Bronchial lymph node (tissue), 1 donor: Measurements from ENCODE around the genes TNFSF4, ANKRD45 and GPR52.

- PRO-cap = bidirectional peak, plus-strand start at chr1:172322510, minus-strand start at chr1:172322392; unidirectional peak, minus-strand start at chr1:172322790
Measured at GRCh38 chr1:172322061-172323045, 98.1 kb upstream of the C1orf105 start.

DNA sequence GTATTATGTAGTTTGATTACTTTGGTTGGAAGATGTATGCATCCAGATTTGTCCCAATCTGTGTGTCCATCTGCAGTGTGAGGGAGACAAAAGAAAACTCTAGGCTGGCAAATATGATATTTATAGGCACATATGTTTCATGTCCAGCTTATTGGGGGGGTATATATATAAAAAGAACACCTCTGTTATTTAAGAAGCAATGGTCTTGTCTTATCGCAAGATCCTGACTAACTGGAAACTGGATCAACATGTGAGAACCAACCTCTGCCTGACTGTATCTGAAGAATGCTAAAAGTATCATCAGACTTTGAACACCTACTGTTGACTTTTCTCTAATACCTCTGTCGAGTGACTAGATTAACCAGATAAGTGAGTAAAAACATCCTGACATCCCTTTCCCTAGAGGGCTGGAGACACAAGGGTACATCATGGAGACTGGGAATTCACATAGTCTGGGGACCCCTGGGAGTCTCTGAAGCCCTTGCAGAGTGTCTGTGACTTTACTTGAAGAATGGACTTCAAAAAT is 26.2 kb upstream of the PIGC start:
- PRO-cap = no peak

DNA sequence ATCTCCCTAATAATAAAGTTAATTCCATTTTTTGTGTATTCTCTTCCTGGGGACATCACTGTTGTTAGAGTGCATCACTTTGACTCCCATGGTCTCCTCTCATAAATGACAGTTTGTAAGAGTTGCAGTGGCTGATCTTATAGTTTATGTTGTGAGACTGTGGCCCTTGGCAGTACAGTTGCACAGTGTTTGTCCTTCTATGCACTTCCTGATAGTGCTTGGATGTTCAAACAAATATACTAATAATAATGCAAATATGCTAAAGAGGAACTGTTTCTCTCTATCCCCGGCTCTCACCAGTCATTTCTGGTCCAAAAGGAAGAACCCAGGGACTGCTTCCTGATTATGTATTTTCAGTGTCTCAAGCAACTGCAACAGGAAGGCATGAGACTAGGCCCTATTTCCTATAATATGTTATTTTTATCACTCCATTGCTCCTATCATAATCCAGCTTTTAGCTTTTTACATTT is 17.1 kb upstream of the SUCO start:
- PRO-cap = bidirectional peak, plus-strand start at position 309 of the sequence, minus-strand start at position 210 of the sequence

DNA sequence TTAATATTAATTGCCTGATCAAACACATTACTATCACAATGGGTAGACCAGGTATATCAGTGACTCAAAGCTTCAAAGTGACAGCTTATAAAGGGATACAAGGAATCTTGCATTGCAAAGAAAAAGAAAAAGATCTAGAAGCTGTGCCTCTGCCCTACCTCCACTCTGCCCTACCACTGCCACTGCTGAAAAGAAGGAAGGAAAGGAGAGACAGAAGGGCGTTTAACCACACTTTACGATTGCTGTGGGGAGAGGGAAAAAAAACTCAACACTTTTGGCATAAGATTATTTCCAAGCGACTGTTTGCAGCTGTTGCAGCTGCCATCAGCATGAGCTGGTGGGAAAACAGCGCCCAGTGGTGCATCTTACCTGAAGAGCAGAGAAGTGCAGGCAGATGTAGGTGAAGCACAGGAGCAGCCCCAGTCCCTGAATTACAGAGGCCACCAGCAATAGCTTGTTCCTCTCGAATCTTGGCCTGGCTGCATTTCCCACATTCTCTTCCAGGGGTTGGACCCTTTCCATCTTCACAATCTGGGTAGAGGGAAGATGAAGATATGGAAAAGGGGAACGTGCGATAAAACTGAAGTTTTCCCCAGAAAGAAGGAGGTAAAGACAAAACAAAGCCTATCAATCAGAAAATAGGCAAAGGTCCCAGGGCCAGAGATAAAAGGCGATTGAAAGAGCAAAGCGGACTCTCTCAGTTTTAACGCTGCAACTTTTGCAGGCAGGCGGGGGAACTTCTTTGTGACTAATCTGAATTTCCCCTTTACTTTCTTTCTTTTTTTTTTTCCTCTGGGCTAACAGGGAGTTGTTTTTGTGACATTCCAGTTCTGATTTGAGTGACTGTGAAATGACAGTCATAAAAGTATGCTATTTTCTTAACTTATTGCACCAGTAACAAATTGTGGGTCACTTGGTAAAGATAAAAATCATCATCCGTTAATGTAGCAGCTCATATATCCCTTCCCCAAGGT is at the start of gene TNFSF4:
Gene TNFSF4, minus strand, starts transcription at position 677 of the 974 bp plus-strand sequence.
- PRO-cap = unidirectional peak, minus-strand start at position 676 of the sequence

DNA sequence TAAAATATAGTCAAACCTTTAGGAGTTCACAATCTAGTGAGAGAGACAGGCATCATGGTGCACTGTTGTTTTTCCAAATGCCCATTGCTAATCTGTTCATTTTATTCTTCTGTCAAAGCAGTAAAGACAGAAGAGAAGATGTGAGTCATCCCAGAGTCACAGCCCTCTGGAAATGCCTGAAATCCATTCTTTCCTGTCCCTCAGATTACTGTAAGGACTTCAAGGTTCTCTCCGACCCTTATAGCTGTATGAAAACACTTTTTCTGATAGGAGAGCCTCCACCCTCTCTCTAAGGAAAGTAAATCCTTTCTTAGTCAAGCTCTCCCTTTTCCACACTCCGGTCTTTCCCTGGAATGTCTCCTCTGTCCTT is 3.6 kb upstream of the PRDX6 start:
- PRO-cap = no peak

GRCh38 chr1:173485266-173485737 is 8.2 kb downstream of the PRDX6 start:
- PRO-cap = no peak

DNA sequence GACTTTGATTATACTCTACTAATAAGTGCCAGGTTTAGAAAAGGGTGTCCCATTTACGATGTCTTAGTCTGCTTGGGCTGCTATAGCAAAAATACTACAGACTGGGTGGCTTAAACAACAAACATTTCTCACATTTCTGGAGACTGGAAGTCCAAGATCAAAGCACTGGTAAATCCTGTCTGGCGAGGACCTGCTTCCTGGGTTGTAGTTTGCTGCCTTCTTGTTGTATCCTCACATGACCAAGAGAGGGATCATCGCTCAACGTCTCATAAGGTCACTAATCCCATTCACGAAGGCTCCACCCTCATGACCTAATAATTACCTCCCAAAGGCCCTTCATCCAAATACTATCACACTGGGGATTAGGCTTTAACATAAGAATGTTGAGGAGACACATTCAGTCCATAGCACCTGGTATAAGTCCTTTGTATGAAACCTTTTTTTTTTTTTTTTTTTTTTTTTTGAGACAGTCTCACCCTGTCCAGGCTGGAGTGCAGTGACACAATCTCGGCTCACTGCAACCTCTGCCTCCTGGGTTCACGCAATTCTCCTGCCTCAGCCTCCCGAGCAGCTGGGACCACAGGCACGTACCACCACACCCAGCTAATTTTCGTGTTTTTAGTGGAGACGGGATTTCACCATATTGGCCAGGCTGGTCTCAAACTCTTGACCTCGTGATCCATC is 12.2 kb downstream of the PRDX6 start:
- PRO-cap = no peak

- PRO-cap = no peak
Measured at GRCh38 chr1:173669170-173669998, at the start of gene ANKRD45. Gene ANKRD45, minus strand, starts transcription at chr1:173669851.

DNA sequence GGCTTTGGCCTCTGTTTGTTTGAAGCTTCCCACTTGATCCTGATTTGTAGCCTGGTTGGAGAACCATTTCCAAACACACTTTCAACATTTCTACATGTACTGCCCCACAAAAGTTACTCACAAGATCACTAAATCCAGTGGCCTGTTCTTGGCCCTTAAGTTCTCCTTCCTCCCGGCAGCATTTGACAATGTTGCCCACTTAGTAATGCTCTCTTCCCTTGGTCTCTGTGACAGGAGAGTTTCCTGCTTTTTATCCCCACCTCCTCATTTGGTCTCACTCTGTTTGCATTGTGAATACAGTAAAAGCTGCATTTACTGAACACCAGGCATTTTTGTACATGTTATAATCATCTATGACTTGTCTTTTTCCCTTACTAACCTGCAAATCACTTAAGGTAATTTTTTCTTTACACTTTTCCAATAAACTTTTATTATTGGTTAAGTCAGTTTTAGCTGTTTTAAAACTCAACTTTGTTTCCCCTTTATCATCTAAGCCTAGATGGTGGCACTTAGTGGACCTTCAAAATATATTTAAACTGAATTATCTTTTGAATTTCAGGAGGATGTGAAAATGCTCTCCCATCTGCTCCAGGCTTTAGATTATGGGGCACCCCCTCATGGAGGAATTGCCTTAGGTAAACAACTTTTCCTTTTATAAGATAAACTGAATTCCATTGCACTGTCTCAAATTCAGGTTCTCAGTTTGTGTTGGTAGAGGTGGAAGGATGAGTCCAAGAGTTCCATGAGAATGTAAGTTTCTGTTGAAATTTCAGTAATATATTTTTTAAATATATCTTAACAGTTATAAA is 11.9 kb upstream of the ZBTB37 start:
- PRO-cap = no peak

GRCh38 chr1:173861666-173862473 is 6.3 kb upstream of the ZBTB37 start:
- PRO-cap = no peak

- PRO-cap = no peak
Measured at GRCh38 chr1:174437202-174437704, 10.5 kb upstream of the GPR52 start.

- PRO-cap = no peak
Measured at GRCh38 chr1:174447787-174448467, at the start of gene GPR52. Gene GPR52, plus strand, starts transcription at chr1:174447964.

DNA sequence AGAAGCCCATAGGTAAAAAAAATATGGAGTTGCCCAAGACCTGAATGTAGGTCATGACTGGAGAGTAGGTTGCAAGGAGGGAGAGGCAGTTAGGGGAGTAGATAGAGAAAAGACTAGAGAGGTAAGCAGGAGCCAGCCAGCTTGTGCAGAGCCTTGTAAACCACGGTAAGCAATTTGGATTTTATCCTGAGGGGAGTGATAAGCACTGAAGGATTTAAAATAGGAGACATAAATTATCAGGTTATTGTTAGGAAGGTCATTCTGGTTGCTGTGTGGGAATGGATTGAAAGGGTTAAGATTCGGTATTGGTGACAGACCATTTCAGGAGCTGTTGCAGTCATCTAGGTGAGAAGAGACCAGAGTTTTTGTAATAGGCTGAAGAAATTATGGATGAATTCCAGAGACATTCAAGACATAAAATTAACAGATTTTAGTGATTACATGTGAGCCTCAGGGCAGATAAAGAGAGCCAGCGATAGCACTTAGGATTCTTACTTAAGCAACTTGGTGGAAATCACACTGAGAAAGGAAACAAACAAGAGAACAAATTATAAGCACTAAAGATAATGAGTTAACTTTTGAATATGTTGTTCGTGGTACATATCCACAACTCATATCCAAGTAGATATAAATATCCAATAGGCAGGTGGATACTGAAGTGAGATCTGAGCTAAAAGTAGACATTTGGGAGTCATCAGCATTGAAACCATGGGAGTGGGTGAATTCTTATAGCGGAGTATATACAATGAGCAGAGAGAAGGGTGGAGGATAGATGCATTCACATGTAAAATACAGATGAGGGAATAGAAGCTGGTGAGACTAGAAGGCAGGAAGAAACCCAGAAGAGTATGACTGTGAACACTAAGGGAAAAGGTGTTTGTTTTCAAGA is 182.1 kb upstream of the CACYBP start:
- PRO-cap = no peak

DNA sequence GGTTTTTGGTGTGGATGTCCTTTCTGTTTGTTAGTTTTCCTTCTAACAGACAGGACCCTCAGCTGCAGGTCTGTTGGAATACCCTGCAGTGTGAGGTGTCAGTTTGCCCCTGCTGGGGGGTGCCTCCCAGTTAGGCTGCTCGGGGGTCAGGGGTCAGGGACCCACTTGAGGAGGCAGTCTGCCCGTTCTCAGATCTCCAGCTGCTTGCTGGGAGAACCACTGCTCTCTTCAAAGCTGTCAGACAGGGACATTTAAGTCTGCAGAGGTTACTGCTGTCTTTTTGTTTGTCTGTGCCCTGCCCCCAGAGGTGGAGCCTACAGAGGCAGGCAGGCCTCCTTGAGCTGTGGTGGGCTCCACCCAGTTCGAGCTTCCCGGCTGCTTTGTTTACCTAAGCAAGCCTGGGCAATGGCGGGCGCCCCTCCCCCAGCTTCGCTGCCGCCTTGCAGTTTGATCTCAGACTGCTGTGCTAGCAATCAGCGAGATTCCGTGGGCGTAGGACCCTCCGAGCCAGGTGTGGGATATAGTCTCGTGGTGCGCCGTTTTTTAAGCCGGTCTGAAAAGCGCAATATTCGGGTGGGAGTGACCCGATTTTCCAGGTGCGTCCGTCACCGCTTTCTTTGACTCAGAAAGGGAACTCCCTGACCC is 151.2 kb upstream of the CACYBP start:
- PRO-cap = no peak

GRCh38 chr1:175191402-175192586 is 782 bp downstream of the KIAA0040 start:
- PRO-cap = unidirectional peak, plus-strand start at chr1:175191832; bidirectional peak, plus-strand start at chr1:175191922, minus-strand start at chr1:175191897; bidirectional peak, plus-strand start at chr1:175192407, minus-strand start at chr1:175192147

- PRO-cap = no peak
Measured at GRCh38 chr1:176054699-176055318, 152.3 kb downstream of the COP1 start.

DNA sequence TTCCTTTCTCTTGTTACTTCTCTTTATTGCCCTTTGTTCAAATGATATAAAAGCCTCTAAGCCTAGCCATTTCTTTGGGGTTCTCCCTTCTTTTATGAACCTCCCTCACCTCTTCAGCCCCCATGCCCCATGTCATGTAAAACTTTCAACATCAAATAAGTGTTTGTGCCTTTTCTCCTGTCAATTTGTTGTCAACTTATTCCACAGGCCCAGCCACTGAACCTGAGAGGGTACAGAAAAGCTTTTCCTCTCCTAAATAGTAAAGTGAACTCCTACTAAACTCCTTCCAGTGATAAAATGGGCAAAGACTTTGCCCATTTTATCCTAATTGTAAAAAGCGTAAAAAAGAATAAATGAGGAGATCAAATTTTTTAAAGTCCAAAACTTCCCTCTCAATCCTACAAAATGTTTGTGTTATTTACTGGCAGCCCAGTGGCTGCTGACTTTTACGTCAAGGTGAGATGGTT is 140.9 kb downstream of the COP1 start:
- PRO-cap = no peak

GRCh38 chr1:176071191-176072089 is 135.6 kb downstream of the COP1 start:
- PRO-cap = no peak

DNA sequence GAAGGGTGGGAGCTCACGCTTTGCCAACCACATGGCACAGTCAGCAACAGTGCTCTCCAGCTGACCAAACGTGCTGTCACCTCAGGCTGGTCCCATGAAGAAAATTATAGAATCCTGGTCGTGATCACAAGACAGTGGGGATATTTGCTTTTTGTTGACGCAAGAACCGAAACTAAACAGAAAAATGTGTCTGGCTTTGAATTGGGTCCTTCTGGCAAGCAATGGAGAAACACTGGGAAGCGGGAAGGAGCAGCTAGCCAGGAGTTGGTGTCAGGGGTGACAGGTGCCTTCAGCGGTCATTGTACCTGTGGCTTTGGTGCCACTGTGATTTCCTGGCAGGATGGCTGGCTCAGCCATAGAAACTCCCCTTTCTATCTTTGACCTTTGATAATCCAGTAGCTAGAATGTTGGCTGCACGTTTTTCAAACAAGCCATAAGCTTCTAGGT is 304.8 kb downstream of the PAPPA2 start:
- PRO-cap = no peak

DNA sequence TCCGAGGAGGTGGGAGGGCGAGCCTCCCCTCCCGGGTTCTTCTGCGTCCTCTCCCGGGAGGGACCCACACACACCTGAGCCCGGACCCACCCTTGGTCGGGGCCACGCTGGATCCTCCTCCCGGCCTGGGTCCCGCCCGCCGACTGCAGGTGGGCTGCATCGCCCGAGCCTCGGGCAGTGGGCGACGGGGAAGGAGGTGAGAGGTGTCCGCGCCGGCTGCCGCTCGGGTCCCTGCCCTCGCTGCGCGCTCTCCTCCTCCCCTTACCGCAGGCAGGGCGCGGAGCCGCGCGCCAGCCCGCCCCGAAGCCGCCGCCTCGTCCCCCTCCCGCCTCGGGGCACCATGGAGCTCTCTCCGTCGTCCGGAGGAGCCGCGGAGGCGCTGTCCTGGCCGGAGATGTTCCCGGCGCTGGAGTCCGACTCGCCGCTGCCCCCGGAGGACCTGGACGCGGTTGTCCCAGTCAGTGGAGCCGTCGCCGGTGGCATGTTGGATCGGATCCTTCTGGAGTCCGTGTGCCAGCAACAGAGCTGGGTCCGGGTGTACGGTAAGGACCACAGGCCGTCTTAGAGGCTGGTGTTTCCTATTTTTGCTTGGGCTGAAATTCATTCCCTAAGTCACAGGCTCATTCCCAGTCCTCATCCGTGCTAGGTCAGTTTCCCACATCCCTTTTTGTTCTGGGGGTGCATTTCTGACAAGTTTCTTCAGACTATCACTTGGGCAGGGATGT is 411 bp downstream of the RASAL2 start:
- PRO-cap = unidirectional peak, plus-strand start at position 177 of the sequence